ENCODE results near the genes CYSLTR1, TENT5D, RPS6KA6, HDX, DACH2, NAP1L3 and NOX1.

DNA sequence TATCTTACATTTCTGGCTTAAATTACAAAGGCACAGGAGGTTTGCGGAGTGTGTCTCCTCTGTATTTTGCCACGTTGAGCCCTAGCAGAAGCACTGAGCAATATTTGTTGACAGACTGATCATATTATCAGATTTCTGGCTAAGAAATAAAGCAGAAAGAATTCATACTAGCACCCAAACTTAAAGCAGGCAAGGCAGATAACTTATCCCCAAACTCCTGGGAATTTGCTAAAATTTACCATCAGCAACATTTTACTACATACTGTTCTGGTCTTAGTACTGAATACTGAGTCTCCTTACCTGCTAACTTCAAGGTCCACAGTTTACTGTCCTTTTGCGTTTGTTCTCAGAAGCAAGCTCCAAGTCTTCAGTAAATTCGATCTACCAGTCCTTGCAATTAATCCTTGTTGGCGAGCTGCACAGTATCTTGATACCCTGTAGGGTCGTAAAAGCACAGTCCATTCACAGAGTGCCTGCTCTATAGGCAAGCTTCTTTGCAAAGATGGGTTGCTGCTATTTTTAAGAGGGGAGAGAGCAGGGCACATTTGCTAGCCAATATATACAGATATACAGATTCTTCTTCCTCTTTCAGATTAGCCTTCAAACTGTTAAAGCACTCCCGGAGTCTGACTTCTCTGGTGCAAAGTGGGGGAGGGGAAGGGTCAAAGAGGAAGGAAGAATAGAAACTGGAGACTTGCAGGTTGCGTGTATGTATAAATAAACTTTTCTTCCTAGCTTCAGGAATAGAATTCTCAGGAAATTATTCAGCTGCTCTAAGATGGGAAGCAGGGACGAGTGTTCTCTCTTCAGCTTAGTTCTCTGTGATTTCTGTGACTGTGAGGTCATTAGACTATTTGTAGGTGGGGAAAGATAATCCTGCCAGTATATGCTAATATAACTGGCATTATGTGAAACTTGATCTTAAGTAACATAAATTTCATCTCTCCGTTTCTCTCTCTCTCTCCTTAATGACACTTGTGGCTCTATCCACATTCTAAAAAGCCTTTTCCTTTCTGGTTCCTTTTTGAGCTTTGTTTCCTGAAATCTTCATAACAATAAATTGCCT lies at the start of gene CYSLTR1:
Gene CYSLTR1, minus strand, starts transcription at position 607 of the 1,066 bp plus-strand sequence.
- PRO-cap: no peak

DNA sequence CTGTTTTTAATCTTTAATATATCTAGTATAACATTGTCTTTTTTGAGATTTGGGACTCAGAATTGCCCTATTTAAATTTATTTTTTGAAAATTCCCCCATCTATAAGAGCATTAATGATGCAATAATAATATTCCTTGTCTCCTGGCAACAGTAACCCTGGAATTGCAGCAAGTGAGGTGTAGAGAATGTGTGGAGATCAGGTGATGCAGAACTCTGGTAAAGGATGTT lies at the start of gene TENT5D:
Gene TENT5D, plus strand, starts transcription at position 166 of the 229 bp plus-strand sequence.
- PRO-cap: no peak

DNA sequence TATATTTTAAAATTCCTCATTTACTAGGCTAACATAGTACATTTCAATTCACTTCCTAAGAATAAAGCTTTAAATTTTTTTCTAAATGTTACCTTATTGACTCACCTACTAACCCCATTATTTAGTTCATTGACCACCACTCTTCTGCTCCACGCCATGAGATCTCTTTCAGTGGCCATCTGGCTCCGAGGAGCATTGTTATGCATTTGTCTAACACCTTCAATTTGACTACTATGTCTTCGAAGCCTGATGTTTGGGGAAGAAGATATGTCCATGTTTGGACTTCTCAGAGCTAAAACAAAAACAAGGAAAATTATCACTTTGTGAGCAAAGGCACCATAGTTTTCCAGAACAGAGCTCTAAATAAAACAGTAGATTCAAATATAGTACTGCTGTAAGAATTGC lies 92.2 kb downstream of the BRWD3 start:
- PRO-cap: no peak

DNA sequence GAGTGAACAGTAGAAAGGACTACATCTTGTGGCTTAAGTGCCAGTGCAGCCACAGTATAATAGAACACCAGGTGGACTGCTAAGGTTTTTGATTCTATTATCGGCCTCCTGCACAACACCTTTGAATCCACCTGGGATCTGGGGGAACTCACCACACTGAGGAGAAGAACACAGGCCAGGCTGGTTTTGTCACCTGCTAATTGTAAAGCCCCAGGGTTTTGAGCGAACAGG lies 36.4 kb downstream of the SH3BGRL start:
- PRO-cap: no peak

DNA sequence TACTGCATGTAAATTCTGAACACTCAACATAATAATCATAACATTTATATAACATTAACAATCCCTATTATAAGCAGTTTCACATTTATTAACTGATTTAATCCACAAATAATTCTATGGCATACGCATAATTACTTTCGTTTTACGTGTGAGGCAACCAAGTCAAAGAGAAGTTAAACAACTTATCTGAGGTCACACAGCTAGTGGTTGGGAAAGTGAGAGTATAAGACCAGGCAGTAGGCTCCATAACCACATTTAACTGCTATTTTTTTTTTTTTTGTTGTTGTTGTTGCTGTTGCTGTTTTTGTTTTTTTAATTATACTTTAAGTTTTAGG lies 972.7 kb upstream of the POU3F4 start:
- PRO-cap: no peak

DNA sequence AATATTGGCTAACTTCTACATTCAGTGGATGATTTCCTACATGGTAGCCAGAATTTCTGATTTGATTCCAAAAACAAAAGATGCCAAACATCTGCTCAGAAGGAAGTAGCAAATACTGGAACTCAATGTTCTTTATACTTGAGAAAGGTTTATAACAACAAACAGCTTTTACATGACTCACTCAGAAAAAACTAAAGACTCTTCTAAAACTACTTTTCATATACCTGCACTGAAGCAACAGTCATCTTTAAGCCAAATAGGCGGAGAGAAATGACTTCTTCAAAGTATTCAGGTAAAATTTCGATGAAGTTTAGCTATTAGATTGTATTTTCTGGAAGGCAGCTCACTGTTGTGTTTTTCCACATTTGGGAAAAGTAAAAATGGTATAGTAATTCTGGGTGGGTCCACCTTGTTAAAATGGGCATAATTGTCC lies 750.4 kb upstream of the POU3F4 start:
- PRO-cap: no peak

- PRO-cap: bidirectional peak, plus-strand start at chrX:84188023, minus-strand start at chrX:84187972; bidirectional peak, plus-strand start at chrX:84188552, minus-strand start at chrX:84188453
Measured at GRCh38 chrX:84187728-84188783, at the start of gene RPS6KA6. TSS of gene RPS6KA6 (minus strand) at chrX:84188199.

DNA sequence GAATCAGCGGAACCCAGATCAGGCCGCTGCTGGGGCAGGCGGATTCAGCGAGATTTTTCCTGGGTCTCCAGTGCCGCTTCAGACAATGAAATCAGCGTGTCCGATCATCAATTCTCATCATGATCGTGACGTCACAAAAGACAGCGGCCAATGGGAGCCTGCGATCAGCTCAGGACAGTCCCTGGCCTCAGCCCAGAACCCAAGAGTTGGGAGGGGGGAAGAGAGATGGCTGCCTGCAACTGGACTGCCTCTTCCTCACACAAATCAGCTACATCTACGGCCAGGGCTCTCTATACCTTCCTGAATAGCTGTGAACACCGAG lies at the start of gene HDX:
Gene HDX, minus strand, starts transcription at position 87 of the 322 bp plus-strand sequence.
- PRO-cap: bidirectional peak, plus-strand start at position 202 of the sequence, minus-strand start at position 58 of the sequence

DNA sequence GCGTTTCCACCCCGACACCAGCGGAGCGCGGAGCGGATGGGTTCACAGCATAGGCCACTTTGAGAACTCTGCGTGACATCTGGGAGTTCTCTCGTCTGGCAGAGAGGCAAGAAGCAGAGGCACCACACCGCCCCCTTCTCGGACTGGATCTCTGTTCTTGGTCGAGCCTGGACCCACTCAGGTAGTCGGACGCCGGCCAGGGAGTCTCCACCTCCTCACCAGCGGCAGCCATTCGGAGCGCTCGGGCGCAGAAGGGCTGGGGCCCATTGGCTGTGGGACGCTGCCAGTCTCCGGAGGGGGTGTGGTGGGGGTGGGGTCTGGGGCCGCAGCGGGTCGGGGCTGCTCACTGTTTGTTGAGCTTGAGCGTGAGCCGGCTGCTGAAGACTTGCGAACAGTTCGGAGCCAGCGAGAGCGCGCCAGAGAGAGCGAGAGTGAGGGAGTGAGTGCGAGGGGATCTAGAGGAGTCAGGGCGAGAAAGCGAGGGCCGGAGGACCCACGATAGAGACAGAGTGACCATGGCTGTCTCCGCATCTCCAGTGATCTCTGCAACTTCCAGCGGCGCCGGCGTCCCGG lies at the start of gene DACH2:
Gene DACH2, plus strand, starts transcription at position 346 of the 573 bp plus-strand sequence.
- PRO-cap: bidirectional peak, plus-strand start at position 408 of the sequence, minus-strand start at position 145 of the sequence

- PRO-cap: no peak
Measured at GRCh38 chrX:89539080-89539503, 382.6 kb upstream of the TGIF2LX start.

GRCh38 chrX:91435459-91435869 lies 825 bp downstream of the PABPC5 start:
- PRO-cap: bidirectional peak, plus-strand start at chrX:91435658, minus-strand start at chrX:91435725

DNA sequence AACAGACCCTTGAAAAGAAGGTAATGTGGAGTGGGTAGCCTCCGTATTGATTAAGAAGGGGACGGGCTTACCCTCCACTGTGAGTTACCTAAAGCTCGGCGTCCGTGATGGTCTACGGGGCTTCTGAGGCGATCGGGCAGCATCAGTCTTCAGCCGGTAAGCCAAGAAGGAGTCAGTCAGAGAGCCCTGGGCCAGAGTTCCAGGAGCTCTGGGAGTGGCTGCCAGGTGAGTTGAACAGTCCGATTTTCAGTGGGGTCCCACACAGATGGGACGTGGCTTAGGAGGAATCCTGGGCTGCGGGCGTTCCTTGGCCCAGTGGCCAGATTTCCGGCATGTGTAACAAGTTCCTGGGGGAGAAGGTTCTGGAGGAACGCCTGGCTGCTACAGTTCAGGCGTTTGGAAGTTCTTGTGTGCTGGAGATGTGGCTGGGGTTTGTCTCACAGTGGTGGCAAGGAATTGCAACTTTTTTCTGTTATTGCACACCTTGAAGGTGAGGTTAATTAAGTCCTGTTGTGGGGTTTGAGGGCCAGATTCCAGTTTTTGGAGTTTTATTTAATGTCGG lies 324.3 kb downstream of the PCDH11X start:
- PRO-cap: no peak

GRCh38 chrX:92114255-92114542 lies 335.0 kb downstream of the PCDH11X start:
- PRO-cap: no peak

DNA sequence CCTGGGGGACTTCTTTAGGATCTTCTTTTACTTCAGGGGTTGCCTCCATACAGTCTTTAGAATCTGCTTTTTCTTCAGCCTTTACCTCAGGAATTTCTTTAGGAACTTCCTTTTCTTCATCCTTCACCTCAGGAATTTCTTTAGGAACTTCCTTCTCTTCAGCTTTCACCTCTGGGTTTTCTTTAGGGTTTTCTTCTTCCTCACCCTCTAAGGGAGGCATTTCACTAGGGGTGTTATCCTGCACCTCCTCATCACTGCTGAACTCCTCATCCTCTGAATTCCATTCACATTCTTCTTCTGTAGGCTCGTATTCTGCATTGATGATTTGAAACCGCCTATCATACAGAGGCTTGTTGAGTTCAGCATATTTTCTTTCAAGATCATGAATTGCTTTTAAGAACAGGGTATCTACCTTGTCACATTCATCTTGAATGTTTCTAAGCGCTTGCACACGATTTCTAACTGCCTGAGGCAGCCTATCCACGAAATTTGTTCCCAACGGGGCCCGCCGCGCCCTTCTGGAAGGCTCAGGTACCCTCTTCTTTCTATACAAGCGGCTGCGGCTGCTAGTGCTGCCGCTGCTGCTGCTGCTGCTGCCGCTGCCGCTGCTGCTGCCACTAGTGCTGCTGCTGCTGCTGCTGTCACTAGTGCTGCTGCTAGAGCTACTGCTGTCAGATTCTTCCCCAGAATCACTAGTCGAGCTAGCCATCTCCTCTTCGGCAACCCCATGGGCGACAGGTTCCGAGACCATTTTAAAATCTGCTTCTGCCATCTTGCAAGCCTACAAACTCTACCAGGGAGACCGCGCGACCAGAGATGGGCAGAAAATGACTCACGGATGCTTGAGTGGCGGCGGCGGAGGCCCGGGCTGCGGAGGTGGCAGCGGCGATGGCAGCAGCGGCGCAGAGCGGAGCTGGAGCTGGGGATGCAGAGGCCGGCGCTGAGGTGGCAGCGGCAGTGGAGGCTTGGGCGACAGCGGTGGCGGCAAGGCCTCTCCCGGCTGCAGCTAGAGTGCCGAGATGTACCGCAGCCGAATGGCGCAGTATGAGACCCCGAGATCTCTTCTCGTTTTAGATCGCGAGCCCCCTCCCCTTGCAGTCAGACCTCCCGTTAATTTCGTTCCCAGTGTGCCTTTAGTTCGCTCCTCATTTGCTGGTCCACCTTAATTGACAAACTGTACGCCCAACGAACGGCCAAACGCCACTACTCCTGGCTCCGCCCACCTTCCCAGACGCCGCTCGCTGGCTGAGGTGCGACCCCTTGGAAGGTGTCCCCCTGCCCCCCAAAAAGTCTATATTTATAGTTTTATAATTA lies at the start of gene NAP1L3:
Gene NAP1L3, minus strand, starts transcription at position 1,046 of the 1,314 bp plus-strand sequence.
- PRO-cap: bidirectional peak, plus-strand start at position 1,230 of the sequence, minus-strand start at position 1,036 of the sequence

DNA sequence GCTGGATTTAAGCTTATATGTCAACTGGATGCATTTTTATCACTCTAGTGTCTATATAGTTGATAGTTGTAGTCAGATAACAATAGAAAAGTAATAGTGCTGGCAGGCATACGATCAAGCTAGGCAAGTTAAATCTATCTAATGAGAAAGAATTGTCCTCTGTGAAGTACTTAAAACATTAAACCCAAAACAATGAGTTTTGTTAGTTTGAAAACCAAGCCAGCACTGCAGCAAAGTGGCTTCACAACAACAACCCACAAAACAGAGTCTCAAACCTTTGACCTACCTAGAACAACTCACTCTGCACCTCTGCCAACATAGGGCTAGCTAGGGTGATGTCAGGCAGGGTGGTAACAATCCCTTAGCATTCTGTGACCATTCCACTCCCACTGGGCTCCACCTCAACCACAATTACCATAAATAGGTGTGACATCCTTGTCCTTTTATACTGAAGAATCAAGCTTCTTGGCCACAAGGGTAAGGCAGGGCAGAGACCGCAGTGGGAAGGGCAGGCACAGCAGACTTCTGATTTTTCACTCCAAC lies 795.5 kb upstream of the DIAPH2 start:
- PRO-cap: no peak

- PRO-cap: no peak
Measured at GRCh38 chrX:97265152-97265765, 381.6 kb downstream of the RPA4 start.

DNA sequence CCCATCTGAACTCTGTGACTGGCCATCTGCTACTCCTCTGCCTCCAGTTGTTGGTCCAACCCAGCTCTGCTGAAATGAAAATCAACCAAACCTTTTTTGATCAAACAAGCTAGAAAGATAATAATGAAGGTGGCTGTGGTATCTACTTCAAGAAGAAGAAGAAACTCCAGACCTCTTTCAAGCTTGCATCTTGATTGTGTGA lies 66.3 kb upstream of the PCDH19 start:
- PRO-cap: no peak

DNA sequence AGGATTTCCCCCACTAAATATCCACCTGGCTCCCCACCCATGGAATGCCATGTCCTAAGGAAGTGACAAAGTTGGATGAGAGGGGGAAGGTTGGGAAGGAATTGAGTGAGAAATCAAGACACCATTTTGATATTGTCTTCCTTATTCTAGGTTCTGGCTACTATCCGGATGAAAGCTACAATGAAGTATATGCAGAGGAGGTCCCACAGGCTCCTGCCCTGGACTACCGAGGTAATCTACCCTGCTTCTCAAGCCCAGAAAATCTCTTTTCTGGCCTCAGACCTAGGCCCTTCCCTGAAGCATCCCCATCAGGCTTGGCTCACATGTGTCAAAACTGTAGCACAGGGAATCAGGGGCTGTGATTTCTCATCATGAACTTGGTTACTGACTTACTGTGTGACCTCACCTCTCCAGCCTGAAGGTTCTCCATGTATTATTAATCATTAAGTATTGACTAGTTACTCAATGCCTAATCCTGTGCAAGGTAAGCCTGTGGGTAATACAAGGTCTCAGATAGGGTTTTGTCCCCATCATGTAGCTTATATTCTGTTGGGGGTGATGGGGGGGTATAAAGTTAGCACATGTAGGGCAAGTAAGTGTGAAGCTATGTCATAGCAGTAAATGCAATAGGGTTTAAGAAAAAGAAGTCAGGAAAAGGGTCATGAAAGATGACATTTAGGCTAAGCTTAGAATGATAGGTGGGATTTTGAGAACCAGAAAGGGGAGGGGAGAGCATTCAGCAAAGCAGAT lies 6.8 kb downstream of the SRPX2 start:
- PRO-cap: no peak

DNA sequence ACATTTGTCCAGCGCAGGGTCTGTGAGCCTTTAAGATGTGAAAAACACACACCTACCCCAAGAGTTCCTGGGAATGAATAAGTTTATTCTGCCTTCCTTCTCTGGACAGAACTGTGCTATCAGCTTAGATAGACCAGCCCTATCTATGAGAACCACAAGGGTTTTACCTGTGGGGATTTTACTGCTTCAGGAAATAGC lies at the start of gene NOX1:
Gene NOX1, minus strand, starts transcription at position 138 of the 198 bp plus-strand sequence.
- PRO-cap: no peak

GRCh38 chrX:100994423-100994771 lies 24.9 kb downstream of the ARL13A start:
- PRO-cap: no peak

All from neuron (in vitro differentiated cells).